Anterior vena cava (tissue), 1 donor: ENCODE results near the gene BTBD2.

- PRO-cap: no peak
These were observed 3.1 kb downstream of the DAZAP1 start for GRCh38 chr19:1410107-1411329.

- PRO-cap: no peak
These were observed 15.3 kb downstream of the DAZAP1 start for GRCh38 chr19:1422469-1423348.

DNA sequence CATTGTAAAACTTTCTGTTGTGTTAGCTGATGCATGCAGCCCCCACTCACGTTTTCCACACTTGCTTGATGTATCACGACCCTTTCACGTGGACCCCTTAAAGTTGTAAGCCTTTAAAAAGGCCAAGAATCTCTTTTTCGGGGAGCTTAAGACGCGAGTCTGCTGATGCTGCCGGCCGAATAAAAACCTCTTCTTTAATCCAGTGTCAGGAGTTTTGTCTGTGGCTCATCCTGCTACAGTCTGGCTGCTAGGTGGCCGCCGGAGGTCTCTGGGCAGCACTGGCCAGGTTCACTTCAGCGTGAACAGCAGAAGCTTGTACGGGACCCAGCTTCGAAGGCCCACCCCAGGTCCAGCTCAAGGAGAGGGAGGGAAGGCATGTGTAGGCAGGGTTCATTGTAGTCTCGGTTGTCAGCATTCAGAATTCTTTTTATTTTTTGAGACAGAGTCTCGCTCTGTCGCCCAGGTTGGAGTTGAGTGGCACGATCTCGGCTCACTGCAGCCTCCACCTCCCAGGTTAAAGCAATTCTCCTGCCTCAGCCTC, 4.5 kb downstream of the RPS15 start:
- PRO-cap: no peak

- PRO-cap: no peak
These were observed 10.2 kb downstream of the REEP6 start for GRCh38 chr19:1501085-1501632.

DNA sequence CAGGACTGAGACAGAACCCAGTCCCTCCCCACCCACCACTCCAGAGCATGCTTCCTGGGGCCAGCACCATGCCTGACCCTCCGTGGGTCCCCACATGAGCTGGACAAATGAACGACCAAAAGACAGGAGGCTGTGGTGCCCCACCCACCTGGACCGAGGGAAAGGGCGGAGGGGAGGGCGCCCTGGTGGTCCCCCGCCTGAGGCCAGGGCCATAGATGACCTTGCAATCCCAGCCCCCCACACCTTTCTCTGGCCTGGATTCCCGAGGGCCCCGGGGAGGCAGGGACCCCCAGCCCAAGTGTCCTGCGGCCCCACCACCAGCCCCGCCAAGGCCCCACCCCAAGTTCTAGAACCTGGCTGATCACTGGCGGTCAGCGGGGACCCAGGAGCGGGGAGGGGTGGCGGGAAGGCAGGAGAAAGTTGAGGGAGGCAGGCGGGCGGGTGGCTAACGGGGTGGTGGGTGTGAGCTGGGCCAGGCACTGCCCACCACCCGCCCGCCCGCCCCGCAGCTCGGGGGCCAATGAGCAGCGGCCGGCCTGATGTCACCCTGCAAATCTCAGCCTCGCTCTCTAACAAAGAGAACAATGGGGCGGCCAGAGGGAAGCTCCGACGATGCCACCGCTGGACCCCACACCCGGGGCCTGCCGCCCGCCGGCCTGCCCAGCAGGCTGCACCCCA, 1.8 kb downstream of the MEX3D start:
- PRO-cap: unidirectional peak, plus-strand start at position 602 of the sequence

GRCh38 chr19:1587567-1588403, 4.9 kb downstream of the MBD3 start:
- PRO-cap: no peak

DNA sequence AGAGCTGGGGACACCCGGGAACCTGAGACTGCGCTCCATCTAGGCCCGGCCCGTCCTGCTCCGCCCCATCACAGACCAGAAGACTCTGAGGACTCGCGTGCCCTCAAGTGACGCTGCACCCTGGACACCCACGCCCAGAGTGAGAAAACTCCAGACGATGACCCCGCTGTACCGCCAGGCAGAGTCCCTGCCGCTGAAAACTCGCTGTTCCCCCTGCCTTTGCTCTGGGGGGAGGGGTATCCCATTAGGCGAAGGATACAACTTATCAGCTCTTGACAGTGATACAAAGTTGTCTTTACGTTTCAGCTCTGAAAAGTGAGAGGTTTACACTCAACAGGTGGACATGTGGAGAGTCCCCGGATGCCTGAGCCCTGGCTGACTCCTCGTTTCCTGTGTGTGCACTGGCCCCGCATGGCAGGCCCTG, 5.9 kb downstream of the TCF3 start:
- PRO-cap: no peak

DNA sequence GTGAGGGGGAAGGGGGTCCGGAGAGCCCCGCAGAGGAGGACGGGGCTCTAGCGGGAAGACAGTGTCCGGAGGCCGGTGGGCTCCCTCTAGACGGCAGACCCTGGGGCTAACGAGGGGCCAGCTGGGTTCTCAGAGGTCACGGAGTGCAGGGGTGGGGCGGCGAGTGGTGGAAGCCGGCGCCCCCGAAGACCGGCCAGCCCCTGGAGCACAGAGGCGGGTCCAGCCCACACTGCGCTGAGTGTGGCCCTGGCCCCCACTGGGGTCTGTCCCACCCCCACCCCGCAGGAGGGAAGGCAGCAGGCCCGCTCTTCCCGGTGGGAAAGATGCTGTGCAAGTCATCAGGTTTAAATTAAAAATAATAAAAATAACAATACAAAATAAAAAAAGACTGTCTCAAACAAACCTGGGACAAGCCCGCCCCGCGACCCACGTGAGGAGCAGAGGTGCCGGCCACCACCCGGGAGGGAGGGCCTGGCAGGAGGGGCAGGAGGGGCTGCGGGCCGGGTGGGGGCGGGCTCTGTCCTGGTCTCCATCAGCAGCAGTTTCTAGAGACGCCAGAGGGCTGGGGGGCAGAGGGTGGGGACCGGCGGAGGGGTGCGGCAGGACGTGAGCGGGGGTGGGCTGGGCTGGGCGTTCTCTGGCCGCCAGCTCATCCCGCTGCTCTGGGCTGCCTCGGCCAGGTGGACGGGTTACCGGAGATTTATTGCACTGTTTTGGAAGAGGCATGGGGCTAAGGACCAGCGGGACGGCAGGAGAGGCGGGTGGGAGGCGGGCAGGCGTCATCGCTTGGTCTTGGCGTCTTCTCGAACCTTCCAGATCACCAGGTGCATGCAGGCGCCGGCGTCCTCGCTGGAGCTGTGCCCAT, 3.4 kb upstream of the ATP8B3 start:
- PRO-cap: no peak

GRCh38 chr19:1826594-1826864, 14.5 kb upstream of the ATP8B3 start:
- PRO-cap: no peak

- PRO-cap: no peak
These were observed 14.8 kb downstream of the REXO1 start for GRCh38 chr19:1833074-1834281.

- PRO-cap: no peak
These were observed 8.5 kb downstream of the REXO1 start for GRCh38 chr19:1839651-1840279.

DNA sequence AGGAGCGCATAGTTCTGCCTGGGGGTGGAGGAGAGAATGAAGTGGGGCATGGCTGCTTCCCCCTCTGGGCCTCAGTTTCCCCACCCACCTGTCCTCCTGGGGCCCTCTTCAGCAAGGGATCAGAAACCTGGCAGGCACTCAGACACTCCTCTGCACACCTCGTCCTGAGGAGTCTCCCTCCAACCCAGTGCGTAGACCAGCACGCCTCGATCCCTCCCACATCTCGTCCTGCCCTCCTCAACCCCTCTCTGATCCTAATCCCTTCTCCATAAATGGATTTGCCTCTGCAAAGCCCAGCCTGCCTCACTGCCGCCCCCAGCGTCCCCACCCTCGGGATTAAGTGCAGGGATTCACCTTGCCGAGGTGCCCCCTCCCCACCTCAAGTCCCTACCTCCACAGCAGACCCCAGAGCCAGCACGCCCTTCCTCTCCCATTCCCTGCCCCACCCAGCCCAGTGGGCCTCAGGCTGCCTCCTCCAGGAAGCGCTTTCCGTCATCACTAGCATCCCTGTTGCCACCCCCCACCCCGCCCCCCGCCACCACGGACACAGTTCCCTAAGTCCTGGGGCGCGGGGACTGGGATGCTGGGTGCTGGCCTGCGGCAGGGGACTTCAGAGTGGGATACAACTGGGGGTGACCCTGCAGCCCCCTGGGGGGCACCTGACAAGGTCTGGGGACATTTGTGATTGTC, 4.1 kb downstream of the KLF16 start:
- PRO-cap: no peak

- PRO-cap: no peak
These were observed 7.9 kb upstream of the KLF16 start for GRCh38 chr19:1871082-1871812.

DNA sequence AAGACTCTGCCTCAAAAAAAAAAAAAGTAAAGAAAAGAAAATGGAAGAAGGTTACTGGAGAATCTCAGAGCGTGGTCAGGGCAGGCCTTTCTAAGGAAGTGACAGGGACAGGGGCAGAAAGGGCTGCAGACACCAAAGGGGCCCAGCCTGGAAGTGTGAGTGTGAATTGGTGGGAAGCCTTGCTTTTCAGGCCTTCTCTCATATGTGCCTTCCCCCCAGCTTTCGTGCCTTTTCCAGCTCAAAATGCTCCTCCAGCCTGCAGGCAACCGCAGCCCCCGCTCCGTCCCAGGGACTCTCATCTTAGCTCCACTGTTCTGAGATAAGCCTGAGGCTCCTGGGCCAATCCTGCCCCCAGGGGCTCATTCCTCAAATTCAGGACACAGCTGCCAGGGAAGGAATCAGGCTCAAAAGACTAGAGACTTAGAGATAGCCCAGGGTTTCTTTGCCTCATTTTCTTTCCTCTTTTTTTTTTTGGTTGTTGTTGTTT, 2.0 kb upstream of the ABHD17A start:
- PRO-cap: no peak

DNA sequence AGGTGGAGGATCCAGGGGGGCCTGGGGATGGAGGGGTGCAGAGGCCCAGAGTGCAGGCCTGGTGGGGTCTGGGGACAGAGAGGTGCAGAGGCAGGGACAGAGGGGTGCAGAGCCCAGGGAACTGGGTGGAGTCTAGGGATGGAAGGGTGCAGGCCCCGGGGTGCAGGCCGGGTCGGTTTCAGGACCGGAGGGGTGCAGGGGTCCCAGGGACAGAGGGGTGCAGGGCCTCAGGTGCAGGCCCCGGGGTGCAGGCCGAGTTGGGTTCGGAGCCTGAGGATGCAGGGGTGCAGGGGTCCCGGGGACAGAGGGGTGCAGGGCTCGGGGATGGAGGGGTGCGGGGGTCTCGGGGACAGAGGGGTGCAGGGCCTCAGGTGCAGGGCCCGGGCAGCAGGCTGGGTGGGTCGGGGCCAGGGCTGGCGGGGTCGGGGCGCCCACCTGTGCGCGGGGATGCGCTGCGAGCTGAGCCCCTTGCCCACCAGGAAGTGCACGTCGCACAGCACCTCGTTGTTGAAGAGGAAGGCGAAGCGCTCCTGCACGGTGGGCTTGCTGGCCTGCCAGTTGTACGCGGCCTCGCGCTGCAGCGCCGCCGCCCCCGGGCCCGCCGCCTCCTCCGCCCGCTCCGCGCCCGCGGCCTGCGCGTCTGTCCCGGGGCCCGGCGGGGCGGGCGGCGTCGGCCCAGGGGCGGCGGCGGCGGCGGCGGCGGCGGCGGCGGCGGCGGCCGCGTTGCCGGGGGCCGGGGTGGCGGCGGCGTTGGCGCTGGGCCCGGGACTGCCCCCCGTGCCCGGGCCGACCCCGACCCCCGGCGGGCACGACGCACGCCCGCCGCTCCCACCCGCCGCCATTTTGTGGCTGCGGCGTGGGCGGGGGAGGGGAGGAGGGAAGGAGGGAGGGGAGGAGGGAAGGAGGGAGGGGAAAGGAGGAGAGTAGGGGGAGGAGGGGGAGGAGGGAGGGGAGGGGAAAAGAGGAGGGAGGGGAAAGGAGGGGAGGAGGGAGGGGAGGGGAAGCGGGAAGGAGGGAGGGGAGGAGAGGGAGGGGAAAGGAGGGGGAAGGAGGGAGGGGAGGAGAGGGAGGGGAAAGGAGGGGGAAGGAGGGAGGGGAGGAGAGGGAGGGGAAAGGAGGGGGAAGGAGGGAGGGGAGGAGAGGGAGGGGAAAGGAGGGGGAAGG, at the start of gene BTBD2:
BTBD2 (minus strand) TSS at position 853 of the 1,164 bp plus-strand sequence.
- PRO-cap: unidirectional peak, minus-strand start at position 845 of the sequence

- PRO-cap: no peak
These were observed 5.8 kb downstream of the MKNK2 start for GRCh38 chr19:2044881-2045929.

DNA sequence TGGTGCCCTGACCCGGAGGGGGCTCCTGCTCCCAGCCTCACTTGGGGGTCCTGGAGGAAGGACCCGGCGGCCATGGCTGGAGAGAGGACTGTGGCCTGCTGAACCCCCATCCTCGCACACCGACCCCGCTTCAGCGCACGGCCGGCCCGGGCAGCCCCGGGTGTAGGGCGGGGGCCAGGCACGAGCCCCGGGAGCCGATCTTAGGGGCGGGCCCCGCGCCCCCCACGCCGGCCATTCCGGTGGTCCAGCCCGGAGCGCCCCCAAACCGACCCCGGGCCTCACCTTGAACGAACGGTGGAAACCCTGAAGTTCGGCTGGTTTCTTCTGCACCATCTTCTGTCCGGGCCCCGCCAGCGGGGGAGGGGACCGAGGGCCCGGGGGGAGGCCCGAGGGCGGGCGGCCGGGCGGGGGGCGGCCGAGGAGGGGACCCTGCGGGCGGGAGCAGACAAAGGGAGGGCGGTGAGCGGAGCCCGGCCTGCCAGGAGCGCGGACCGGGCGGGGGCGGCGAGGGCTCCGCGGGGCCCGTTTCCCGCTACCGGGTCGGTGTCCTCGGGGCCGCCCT, 444 bp downstream of the MKNK2 start:
- PRO-cap: no peak

DNA sequence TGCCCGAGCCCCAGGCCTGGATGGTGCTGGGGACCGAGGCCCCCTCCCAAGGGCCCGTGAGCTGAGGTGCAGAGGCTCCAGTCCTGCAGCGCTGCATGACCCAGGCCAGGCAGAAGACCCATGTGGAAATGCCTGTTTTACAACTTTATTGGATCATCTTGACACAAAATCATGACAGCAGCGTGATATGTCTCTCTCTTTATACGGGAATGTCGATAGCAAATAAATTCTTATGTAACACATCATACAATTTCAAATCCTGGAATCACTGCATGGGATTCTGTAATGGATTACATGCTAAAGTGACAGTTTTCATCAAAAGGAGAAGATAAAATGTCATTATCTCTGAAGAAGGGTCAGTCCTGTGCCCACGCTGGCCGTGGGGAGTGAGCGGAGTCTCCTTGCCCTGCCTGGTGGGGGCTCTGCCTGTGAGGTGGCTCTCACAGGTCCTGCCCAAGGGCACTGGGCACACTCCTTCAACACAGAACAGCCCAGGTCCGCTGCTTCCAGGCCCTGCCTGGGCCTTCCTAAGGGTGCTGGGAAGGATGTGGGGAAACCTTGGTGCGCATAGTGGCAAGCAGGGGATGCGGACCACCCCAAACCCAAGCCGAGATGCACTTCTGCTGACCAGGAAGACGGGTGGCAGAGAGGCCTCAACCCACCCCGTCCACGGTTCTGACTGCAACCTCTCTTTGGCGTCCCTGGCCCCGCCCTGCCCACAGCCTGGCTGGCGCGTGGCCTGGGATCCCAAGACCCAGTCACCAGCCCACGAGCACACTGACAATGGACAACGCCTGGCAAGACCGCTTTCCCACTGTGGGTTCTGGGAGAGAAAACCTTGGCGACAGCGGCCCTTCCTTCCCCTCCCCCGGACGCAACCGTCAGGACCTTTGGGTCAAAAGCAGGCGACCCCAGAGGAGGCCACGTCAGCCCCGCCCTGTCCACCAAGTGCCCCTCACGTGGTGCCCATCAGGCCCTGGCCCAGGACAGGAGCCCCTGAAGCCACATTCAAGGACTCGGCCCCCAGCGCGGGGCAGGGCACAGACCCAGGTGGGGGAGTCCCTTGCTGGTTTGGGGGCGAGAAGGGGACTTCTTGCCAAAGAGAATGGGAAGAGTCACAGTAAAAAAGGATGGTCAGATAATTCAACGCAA, 4.5 kb downstream of the IZUMO4 start:
- PRO-cap: no peak

- PRO-cap: no peak
These were observed 13.9 kb downstream of the IZUMO4 start for GRCh38 chr19:2110492-2111136.

DNA sequence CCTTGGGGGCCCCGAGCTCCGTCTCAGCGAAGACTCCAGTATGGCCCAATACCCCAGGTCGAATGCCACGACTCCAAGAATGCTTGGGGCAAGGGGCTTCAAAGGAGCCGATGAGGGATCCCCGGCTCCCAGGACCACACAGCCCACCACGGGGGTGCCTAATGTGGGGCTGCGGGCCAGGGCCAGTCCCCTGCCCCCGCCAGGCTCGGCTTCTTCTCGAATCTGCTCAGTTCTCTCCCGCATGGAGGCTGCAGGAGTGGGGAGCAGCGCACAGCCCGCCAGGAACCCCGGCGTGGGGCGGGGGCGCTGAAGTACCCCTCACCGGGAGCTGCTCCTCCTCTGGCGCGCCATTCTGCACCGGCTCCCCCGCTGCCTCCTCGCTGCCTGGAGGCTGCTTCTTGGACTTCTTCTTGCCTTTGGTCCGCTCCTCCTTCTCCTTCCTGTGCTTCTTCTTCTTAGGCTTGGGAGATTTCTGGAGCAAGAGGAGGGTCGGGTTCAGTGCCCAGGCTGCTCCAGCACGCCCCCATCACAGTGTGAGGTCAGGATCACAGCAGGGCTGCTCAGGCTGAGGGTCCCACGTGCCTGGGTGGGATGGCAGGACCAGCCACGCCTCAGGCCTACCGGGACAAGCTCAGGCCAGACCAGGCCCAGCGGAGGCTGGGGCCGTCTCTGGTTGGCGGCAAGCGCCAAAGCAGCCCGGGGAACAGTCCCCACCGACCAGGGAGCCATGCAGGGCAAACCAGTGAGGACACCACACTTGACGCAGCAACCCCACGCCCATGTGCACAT, 14.8 kb downstream of the IZUMO4 start:
- PRO-cap: no peak